ENCODE data around the gene RIPK4.

- PRO-cap = no peak
Measured at GRCh38 chr21:41520996-41521516, 13.1 kb upstream of the TMPRSS2 start.

DNA sequence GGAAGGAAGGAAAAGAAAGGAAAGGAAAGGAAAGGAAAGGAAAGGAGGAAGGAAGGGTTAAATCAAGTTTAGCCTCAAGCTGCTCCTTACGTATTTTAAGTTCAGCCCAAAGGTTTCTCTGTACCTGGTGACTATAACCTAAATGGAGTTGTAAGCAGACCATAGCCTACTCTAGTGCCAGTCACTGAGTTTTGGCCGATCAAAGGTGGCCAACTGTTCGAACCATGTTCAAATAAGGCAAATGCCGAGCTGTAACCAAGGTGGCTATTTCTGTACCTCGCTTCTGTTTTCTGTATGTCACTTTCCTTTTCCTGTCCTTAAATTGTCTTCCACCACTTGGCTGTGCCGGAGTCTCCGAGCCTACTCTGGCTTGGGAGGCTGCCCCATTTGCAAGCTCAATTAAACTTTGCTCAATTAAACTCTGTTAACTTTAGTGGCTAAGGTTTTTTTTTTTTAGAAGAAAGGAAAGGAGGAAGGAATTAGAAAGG, 38.0 kb upstream of the TMPRSS2 start:
- PRO-cap = no peak

DNA sequence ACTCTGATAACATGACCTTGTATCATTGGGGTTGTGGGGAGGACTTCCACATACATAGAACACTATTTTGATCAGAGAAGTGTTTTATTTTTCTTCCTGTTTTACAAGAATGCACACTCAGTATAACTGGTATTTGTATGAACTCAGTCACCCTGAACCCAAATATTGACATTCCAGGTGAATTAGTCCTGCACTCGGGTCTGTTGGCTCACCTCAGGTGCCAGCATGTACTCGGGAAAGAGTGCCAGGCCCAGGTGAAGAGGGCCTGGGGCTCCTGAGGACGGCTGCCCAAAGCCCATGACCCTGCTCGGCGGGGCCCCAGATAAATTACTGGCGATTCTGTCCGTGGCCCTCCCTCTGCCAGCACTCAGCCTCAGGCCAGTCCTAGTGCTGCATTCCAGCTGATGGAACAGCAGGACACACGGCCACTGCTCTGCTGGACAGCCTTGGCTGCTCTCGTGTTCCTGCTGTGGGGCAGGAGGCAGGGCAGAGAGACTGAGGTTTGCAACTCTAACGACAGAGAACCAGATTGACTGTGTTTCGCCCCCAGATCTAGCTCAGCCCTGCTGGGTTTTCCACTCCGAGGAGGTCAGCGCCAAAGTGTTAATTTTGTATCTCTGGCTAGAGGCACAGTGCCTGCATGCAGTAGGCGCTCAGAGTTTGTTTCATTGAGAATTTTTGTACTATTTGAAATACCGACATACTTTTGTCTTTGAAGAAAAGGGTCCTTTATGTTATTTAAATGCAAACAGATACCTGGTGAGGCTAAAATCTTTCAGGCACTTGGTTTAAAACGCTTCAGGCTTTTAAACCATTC, 75.5 kb upstream of the TMPRSS2 start:
- PRO-cap = no peak

- PRO-cap = no peak
Measured at GRCh38 chr21:41607142-41607449, 99.1 kb upstream of the TMPRSS2 start.

DNA sequence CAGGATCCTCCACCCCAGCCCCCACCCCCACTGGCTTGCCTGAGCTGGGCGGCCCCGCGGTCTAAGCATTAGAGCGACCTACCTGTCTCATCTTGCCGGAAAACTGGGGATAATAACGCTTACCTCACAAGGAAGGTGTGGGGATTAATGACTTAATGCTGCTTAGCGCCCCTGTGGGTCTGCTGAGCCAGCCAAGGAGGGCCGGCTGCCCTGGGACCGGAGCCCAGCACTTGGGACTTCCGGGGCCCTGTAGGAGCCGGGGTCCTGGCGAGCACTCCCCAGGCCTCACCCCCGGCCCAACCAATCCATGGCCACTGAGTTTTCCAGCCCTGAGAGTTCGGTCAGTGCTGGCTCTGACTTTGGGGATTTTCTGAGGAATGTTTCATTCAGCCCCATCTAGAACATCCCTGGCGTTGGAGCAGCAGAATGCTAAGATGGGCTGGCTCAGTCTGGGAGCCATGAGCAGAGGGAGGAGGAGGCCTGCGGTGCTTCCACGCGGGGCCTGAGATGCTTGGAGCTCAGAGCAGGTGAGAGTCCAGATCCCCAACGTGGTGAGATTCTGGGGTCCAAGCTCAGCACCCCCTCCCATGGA, 98.0 kb downstream of the RIPK4 start:
- PRO-cap = no peak

DNA sequence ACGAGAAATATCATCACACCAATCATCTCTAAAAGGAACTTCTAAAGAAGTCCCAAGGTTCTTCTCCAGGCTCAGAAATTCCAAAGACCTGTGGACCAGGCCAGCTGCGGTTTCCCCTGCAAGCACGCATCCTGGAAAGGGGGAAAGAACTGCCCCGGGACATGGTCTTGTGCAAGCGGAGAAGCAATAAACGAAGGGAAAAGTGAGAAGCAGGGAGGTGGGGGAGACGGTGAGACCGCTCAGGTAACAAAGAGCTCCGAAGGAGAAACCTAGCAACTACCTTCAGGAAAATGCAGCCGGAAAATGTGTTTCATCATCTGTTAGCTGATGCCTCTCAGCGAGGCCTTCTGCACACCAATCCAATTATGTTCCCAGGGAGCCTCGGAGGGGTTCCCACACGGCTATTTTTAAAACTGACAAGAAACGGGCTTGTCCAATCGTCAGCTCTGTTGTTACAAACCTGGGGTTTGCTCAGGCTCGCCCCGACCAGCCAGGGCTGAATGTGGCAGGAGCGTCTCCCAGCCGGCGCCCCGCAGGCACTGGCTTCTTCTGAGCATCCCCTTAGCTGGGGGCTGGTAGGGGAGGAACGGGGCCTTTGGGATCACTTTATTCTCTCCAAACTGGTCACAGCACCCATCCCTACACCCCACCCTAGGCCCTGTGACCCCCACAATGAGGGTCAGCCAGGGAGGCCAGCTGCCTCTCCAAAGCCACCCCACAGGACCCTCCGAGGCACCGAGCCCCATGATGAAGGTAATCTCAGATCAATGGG, 3.4 kb downstream of the RIPK4 start:
- PRO-cap = no peak

- PRO-cap = bidirectional peak, plus-strand start at chr21:41767176, minus-strand start at chr21:41767079
Measured at GRCh38 chr21:41766847-41767318, at the start of gene RIPK4. RIPK4 (minus strand) TSS chr21:41767052.

- PRO-cap = no peak
Measured at GRCh38 chr21:41814052-41814438, 47.2 kb upstream of the RIPK4 start.

- PRO-cap = no peak
Measured at GRCh38 chr21:41973390-41973797, 19.6 kb upstream of the C2CD2 start.

DNA sequence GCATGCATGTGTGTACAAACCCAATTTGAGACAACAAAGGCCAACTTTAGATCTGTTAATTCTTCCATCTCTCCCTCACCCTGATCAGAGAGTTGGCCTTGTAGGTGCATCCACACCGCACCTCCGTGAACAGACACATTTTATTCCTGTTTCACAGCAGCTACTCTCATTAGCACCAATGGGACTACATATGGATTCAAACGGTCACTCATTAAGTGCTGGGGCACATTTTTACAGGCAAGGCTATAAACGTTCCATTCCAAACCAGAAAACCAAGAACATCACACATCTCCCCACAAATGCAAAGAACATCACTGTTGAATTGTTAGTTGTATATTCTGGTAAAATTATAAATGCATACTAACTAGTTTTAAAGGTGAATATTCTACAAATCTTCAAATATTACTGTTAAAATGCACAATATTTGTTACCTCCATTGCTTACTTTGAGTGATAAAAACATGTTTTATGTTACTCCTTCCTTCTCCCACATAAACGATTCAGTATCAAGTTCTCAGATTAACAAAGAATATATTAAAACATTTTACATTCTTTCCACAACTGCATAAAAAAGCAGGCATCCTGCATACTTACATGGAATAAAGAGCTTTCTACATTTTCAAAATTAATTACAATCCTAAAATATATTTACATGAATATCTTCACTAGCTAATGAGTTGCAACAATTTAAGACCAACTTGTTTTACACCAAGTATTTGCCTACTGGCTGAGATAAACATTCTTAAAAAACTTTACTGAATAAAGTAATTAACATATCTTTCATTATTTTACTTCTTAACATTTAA, 22.2 kb downstream of the ZBTB21 start:
- PRO-cap = no peak

- PRO-cap = no peak
Measured at GRCh38 chr21:42000893-42001465, 9.2 kb downstream of the ZBTB21 start.

DNA sequence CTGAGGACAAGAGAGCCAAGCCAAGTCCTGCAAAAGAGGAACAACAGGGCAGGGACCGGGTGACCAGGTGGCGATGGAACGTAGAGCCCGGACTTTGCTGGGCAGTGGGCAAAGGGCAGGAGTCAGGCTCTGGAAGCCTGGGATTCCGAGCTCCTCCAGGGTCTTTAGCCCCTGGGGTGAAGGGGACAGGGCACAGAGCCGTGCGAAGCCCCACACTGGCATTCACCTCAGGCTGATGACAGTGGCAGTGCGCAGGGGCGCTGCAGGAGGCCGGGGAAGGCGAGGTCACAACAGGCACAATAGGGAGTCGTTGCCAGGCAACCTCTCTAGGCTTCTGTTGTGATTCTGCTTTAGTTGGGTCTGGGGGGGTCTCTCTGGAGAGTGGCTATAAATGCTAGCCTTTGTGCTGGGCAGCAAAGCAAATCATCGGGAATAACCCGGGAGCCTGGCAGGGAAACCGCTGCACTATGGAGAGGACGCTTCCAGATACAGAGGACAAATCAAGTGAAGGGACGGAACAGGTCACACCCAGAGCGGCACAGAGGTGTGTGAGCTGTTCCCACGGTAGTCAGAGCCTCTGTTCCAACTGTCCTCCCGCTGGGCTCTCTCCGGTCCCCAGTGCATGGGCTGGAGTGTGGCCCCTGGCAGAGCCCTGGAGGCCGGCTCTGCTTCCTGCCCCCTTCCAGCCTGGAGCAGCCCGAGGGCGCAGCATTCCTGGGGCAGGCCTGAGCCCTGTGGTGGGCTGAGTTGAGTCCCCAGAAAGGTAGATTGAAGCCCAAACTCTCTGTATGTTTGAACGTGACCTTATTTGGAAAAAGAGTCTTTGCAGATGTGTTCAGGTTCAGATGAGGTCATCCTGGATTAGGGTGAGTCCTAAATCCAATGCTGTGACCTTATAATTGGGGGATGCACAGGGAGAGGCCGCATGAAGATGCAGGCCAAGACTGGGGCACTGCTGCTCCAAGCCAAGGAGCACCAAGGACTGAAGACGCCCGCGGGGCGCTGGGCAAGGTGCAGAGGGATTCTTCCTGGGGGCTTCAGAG, 11.8 kb upstream of the ZBTB21 start:
- PRO-cap = no peak

DNA sequence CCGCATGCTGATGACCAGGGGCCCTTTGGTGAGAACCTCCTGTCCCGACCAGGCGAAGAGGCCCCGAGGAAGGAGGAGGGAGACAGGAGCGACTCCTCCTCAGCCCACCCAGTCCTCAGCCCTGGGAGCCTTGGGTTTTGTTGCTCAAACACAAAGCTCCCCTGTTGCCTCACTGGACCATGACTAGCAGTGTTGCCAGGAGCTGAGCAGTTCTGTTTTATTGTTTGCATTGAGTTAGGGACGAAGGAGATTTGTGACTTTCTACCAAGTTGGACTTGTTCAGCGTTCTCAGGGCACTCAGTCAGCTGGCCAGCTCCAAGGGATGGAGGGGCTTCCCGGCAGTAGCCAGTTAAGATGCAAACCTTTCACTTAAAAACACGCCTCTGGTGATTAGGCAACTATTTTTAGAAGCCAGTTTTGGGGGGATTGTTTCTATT, 10.1 kb downstream of the UMODL1 start:
- PRO-cap = no peak

GRCh38 chr21:42235558-42236584, 16.9 kb downstream of the ABCG1 start:
- PRO-cap = no peak

DNA sequence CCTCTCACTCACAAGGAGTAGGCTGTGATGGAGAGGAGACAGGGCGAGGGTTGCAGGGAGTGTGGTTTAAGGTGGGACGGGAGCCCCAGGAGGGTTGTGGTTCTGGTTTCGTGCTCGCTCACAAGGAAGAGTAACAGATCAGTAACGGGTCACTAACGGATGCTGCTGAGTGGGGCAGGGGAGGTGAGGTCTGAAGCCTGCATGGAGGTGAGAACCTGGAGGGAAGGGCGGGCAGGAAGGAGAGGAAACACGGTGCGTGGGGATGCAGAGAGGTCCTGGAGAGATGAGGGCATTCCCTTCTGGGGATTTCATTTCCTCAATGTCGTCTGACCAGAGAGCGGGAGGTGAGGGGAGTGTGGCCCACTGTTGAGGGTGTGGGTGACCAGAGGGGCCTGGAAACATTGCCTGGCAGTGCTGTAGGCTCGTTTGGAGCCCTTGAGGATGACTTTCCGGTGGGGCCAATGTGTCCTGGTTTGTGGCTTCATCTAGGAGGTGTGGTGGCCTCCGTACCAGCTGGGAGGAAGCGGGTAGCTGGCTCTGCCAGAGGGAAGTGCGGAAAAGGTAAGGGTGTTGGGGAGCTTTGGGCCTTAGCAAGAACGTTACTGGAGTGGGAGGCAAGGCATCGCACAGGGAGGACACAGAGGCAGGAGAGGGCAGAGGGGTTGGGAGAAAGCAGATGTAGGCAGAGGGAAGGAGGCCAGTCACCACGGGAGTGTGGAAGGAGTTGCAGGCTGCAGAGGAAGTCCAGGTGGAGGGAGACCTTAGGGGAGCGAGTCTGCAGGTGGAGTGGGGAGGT, 28.5 kb downstream of the TFF3 start:
- PRO-cap = no peak

DNA sequence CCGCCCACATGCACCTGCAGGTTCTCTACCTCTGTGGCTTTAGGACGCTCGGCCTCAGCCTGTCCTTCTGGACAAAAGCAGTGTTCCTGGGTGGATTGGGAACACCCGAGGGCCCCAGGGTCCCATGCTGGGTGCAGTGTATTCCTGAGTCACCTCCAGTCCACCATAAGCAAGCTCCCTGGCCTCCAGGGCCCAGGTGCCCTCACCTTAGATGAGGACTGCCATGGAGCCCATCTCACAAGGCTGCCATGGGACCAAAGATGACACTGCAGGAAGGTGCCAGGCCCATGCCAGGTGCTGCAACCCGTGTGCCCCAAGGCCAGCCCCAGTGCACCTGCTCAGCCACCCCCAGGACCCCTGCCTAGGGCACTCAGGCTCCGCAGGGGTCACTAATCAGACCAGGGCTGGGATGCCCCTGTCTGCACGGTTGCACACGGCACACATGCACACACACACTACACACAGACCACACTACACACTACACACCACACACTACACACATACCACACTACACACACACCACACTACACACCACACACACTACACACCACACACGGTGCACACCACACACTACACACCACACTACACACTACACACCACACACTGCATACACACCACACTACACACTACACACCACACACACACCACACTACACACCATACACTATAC, 22.9 kb downstream of the TFF3 start:
- PRO-cap = no peak

- PRO-cap = no peak
Measured at GRCh38 chr21:42299124-42300015, 15.8 kb downstream of the TFF3 start.

DNA sequence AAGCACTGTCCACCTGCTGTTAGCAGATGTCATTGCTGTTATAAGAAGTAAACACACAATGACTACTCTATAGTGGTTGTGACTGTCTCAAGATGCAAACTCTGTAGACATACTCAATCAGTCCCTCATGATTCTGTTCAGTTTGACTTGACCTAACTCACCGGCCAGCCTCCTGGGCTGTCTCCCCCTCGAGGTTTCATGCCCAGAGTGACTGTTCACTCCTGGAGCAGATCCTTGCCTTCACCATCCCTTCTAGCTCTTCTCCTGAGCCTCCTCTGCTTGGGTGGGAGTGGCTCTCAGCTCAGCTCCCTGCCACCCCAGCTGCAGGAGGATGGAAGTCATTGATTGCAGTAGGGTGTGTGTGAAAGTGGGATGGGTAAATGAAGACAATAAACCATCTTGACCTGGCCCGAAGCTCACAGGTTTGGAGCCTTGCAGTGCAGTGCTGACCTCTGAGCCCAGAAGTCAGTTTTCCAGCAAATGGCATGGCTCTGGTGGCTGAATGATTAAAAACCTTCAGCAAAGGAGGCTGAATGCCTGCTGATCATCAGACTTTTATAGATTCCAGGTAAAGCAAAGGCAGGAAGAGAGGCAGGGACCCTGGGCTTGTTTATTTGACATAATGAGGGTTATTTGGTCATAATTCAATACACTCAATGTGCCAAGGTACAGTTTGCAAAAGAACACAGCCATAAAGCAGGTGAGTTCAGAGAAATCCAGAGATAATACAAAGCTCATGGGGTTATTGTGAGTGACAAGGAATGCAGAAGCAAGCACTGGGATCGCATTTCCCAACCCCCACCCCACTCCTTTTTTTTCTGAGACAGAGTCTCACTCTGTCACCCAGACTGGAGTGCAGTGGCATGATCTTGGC, 17.5 kb upstream of the TFF3 start:
- PRO-cap = no peak

DNA sequence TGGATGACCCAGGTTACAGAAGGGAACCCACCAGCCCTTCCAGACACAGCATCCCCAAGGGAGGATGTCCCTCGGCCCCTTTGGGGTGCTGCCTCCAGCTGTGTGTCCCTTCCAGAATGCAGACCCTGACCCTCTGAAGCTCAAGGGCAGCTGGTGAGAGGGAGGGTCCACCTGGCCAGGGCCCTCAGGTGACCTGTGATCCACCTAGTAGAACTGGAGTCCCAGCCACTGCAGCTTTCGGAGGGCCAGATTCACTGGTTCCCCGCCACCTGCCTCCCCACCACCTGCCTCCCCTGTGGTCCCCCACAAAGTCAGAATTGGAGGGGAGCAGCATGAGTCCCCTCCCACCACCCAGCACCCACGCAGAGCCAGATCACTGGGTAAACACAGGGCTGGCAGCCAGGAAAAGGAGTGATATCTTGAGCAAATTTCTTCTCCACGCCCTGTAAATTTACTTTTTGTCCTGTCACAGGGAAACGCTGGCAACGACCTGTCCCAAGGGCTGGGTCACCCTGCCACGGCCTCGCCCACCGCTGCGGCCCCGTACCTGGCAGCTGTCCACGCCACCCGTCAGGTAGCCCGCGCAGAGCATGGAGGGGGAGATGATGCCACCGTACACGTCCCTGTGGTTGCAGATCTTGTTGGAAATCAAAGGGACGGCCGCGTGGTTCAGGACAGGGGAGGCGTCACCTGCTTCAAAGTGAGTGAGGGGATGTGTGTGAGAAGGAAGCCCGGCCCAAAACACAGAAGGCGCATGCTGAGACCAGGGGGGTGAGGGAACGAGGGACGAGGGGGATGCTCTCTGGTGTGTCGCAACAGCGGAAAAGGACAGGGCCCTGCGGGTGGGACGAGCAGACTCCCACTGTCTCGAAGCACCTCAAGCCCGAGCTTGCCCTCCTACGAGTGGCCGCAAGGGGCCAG, 9.9 kb upstream of the TFF1 start:
- PRO-cap = no peak

GRCh38 chr21:42424760-42425601, 21.3 kb downstream of the UBASH3A start:
- PRO-cap = no peak